SJCRH30 (cell line): ENCODE measurements around the genes ARHGEF10L and IGSF21.

DNA sequence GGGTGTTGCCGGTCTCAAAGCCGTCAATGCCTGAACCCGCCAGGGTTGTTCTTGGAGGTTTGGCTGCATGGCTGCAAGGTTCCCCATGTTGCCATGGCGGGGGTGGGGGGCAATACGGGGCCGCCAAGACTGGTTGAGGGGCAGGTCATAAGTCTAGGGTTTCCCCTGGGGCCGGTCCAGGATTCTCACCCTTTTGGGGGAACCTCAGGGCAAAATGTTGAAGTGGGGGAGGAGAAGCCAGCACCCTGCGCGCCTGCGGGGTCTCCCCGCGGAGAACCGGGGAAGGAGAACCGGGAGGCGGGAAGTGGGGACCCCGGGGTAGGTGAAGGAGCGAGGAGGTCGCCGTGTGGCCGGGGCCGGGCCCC, 395 bp upstream of the ARHGEF10L start:
- RAMPAGE, long total RNA = no peak

- RAMPAGE, long total RNA = no peak
These were observed at the start of gene ARHGEF10L for GRCh38 chr1:17539486-17540309. ARHGEF10L (plus strand) TSS chr1:17539698.

DNA sequence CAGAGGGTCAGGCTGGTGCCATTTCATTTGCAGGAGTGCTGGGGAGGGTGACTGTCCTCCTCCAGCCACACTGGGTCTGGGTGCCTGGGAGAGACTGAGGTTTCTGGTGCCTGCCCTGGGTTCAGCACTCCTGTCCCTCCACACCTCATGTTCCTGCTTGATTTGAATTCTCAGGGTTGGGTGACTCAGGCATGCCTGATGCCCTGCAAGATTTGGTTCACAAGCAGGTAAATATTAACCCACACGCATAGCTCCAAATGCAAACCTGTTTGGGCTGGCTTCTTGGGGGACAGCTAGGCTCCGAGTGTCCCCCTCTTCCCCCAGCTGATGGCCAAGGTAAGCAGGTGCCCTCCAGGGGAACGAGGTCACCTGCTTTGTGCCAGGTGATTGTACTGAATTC, 20.3 kb downstream of the ARHGEF10L start:
- RAMPAGE, long total RNA = no peak

DNA sequence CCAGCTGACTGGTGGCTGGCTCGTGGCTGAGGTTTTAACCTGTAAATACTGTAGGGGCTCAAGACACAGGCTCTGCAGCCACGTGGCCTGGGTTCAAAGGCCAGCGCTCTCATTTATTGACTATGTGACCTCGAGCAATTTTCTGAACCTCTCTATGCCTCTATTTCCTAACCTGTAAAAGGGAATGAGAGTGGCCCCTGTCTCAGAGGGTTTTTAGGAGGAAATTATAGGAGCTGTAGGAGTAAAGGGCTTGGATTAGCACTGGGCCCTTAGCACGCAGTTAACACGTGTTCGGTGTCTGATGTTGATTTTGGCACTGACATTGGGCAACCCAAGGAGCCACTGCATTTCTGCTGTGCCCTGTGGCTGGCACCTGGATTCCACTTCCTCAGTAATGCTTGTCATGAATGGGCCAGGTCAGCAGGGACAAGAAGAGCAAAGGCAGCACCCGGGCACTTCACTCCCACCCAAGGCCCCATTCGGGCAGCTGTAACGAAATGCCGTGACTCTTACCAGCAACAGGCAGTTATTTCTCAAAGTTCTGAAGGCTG, 25.1 kb downstream of the ARHGEF10L start:
- RAMPAGE, long total RNA = no peak

DNA sequence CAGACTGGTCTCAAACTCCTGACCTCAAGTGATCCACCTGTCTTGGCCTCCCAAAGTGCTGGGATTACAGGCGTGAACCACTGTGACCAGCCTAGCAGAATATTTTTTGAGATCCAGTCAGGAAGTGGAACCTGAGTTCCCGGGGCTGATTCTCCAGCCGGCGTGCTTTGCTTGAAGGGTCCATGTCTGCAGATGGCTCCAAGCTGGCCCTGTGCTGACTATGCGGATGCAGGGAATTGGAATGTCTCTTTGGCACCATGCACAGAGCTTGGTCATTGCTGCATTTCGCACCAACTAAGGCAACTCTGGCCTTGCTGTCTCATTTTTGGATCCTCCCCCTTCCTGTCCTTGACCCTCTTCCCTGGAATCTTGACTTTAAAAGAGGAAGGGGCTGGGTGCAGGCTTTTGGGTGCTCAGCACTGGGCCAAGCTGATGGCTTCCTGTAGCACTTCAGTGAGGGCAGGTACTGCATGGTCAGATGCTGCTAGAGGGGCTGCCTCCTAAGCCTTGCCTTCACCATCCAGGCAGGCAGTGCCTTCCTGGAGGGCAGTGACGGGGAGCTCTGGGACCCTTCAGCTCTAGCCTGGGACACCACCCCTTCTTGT, 28.2 kb downstream of the ARHGEF10L start:
- RAMPAGE, long total RNA = no peak

- RAMPAGE, long total RNA = no peak
These were observed 30.2 kb downstream of the ARHGEF10L start for GRCh38 chr1:17569445-17570345.

- RAMPAGE, long total RNA = no peak
These were observed 42.6 kb downstream of the ARHGEF10L start for GRCh38 chr1:17581915-17582676.

- RAMPAGE, long total RNA = no peak
These were observed 47.8 kb downstream of the ARHGEF10L start for GRCh38 chr1:17587322-17587653.

DNA sequence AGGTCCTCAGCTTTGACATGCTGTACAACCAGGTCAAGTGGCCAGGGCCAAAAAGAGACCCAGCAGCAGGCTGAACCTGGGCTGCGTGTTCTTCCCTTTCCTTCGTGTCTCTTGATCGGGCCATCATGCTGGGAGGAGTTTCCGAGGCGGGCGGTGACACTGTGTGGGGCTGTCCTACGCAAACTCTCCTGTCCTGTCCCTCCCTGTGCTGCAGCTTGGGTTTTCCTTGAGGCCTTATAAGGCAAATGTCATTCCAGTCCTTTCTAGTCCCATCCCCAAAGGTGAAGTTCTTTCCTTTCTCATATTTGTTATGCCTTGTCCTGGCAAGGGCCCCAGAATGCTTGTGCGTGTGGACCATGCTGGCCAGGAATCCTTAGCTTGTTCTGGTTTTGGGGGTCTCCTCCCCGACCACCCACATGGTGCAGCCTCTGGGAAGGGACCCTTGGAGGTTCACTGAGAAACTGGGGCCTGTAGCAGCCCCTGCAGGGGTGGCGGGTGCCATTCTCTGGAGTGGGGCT, 56.8 kb downstream of the ARHGEF10L start:
- RAMPAGE, long total RNA = no peak

DNA sequence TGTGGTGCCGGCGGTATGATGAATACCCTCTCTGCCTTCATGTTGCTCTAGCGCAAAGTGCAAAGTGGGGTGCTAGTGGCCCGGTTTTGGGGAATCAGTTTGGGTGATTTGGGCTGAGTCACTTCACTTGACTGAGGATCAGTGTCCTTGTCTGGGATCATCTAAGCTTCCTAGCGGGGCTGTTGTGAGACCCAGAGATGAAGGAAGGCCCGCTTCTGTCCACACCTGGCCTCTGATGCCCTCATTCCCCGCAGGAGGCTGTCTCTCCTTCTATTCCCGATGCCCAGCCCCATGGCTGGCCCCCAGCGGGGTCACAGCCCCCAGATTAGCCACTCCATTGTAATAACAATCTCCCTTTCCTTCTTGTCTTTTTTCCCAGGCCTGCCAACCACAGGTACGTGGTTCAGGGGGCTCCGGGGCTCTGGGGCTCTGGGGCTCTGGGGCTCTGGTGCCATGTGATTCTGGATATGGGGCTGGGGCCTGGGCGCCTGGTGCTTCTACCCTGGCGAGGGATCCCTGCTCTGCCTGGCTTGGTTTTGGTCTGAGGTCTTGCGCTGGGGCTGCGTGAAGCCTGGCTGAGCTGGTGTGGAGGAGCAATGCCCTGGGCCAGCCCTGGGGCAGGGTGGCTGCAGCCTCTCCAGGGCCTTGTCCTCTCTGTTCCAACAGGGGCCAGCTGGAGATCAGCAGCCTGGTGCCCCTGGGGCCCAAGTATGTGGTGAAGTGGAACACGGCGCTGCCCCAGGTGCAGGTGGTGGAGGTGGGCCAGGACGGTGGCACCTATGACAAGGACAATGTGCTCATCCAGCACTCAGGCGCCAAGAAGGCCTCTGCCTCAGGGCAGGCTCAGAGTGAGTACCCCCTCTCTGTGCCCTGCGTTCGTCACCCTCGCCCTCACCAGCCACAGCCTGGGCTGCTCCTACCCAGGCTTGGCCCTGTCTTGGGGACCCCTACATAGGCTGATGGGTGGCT, 95.0 kb downstream of the ARHGEF10L start:
- RAMPAGE, long total RNA = no peak

GRCh38 chr1:17651390-17652205, 103.5 kb upstream of the ACTL8 start:
- RAMPAGE, long total RNA = no peak

- RAMPAGE, long total RNA = no peak
These were observed 120.7 kb downstream of the ACTL8 start for GRCh38 chr1:17875703-17876418.

DNA sequence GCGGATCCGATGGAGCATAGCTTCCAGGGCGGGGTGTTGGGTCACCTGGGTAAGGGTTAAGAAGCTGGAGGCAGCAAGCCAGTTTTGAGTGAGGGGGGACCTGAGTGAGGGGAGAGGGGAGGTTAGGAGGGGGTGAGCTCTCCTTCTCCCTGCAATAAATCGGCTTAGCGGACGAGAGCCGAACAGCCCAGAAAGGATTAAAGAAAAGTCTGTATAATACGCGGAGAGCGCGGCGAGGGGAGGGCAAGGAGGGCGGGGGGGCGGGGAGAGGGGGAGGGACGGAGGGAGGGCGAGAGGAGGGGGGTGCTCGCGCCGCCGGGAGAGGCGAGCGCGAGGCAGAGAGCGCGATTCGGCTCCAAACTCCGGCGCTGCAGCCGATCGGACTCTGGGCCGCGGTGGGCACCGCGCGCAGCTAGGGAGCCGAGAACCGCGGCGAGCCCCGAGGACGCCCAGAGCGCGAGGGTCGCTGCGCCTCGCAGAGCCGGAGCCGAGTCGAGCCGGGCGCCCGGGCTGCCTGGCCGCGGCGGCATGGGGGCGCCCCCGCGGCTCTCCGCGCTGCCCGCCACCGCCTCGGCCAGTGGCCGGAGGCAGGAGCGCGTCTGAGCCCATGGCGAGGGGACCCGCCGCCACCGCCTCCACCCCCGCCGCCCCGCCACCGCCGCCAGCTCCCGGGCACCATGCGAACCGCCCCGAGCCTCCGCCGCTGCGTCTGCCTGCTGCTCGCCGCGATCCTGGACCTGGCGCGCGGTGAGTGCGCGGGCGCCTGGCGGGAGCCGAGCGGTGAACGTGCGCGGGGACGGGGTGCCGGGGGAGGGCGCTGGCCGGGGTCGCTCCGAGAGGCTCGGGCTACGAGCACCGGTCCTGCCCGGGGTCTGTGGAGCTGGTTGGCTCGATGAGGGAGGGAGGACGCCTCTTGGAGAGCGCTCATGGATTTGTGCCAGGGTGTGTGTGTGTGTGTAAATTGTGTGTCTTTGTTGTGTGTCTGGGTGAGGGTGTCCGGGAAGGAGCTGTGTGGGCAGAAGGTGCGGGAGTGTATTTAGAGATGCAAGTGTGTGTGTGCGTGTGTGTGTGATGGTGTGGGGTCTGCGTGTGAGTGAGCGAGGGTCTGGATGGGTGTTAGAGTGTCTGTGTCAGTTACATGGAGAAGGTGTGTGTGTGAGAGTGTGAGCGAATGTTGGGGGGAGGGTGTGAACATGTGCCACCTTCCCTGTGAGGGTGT, at the start of gene IGSF21:
Gene IGSF21, plus strand, starts transcription at position 347 of the 1,219 bp plus-strand sequence.
- RAMPAGE, long total RNA = no peak

GRCh38 chr1:18119351-18119737, 11.7 kb downstream of the IGSF21 start:
- RAMPAGE, long total RNA = no peak

DNA sequence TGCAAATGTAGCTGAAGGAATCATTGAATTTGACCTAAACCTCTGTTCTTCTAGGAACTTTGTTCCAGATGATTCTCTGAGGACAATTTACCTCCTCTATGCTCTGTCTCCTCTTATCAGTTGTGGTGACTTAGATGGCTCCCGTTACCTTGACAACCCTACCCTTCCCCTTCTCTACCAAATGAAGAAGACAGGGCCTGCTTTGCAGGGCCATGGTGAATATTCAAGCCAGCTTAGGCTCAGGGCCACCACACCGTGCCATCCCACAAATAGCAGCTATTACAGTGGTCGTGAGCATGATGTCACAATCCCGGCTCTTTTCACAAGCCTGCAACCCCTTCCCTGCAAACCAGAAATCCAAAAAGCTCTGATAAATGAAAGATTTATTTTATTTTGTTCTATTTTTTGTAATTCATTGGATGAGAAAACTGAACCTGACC, 157.1 kb downstream of the IGSF21 start:
- RAMPAGE, long total RNA = no peak

GRCh38 chr1:18481240-18481417, 399 bp downstream of the KLHDC7A start:
- RAMPAGE, long total RNA = no peak

DNA sequence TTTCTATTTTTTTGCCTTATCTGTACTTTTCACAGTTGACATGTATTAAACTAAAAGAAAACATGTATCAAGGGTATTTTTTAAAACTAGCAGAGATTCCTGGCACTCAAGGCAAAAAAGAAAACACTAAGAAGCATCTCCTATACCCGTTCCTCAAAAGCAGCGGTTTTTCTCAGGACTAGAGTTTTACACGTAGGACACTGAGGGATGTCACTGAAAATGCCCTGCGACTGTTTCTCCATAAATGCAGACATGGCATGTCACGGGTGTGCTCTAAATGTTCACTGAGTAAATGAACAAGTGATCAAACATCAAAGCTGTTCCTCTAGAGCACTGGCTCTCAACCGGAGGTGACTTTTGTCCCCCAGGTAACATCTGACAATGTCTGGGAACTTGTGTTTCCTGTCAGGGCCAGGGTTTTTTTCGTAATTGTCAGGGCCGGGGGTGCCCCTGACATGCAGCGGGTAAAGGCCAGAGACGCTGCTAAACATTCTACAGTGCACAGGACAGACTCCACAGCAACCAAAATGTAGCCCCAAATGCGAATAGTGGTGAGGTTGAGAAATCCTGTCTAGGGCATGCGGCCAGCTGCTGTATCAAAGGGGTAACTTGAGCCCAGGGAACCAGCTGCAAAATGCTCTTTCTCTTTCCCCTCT, 2.1 kb downstream of the ALDH4A1 start:
- RAMPAGE, long total RNA = no peak

DNA sequence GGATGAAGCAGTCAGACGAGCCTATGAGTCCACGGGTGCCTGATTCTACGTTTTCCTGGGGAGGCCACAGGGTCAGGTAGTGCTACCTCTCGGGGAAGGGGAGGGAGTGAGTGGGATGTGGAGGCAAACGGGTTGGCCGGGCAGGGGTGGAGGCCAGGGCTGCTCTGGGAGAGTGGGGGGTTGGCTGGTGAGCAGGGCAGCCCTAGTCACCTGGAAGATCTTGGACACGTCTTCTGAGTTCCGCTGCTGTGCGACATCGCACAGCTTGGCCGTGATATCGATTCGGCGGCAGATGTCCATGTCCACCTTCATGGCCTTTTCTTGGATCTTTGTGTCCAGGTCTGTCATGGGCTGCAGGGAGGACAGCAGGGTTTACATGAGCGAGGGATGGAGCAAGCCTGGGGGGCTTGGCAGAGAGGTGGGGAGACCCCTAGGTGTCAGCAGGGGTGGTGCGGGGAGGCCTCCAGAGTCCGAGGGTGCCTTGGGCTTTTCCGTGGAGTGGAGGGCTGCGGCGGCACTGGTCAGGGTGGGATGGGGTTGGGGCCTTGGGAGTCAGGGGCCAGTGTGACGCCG, 15.9 kb upstream of the ALDH4A1 start:
- RAMPAGE, long total RNA = no peak

DNA sequence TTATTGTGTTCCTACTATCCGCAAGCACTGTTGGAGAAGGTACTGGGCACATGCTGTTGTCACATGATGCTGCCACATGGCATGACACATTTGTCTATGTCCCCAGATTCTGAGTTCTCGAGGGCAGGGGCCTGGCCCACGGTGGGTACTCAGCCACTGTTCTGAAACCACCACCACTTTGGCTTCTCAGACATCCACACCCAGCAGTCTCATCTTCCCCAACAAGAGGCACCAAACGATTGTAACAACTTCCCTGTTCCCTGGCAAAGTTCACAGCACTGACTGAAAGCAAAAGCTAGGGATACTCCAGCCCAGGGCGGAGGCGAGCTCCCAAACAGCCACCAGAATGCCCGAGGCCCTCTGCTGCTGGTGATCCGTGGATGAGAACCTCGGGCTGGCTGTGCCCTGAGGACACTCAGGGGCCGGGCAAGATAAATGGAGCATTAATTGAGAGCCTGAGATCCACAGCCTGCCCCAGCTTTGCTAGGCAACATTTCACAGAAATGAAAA, 9.5 kb downstream of the IFFO2 start:
- RAMPAGE, long total RNA = no peak

DNA sequence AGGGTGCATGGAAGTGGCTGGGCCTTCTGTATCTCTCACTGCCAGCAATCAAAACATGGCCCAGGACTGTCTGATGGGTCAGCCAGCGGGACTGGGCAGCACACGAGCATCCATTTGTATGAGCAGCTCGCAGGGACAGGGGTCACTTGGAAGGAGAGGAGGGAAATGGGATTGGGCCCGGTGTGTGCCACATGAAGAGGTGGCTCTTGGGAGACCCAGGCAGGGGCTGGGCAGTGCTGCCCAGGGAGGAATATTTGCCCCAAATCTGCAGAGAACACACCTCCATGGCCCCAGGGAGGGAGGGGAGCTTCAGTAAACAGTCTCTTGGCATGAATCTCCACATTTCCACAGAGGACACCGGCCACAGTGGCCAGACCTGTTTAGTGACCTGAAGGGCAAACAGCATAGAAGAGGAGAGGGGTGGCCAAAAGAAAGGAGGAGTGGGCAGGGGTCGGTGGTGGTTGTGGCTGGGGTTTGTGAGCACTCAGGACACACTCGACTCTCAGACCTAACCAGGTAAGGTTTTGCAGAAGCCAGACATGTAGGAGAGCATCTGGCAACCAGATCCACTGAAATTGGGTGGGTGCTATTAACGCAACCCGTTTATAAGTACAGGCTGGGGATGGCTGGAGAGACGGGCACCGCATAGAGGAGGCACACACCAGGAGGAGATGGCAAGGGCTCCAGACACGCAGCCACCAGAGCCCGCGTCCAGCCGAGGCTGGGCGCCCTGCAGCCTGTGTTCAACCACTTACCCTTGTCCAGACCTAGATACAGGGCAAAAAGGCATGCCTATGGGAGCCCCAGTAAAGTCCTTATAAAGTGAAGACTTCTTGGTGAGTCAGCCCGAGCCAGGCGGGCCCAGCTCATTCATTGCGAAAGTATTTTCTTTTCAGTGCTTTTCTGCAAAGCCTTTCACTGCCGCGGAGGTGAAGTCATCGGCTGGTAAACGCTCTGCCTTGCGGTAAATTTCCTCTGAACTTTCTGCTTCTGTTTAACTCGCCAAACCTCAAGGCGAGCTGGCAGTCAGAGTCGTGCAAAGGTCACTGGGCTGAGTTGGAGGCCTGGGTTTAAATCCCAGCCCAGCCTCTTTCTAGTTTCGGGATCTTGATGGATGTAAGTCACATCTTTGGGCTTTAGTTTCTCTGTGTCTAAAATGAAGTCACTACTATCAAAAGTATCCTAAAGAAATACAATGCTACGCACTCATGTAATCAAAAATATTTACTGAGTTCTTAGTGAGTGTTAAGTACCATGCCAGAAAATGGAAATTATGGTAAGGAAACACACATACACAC, 54.3 kb upstream of the IFFO2 start:
- RAMPAGE, long total RNA = no peak